T47D (cell line): ENCODE measurements around a stretch of chr1.

GRCh38 chr1:11262000-11262361 is 370 bp downstream of the MTOR start:
- RRBS = under 1% methylated on average over 13 of the region's 21 CpGs

DNA sequence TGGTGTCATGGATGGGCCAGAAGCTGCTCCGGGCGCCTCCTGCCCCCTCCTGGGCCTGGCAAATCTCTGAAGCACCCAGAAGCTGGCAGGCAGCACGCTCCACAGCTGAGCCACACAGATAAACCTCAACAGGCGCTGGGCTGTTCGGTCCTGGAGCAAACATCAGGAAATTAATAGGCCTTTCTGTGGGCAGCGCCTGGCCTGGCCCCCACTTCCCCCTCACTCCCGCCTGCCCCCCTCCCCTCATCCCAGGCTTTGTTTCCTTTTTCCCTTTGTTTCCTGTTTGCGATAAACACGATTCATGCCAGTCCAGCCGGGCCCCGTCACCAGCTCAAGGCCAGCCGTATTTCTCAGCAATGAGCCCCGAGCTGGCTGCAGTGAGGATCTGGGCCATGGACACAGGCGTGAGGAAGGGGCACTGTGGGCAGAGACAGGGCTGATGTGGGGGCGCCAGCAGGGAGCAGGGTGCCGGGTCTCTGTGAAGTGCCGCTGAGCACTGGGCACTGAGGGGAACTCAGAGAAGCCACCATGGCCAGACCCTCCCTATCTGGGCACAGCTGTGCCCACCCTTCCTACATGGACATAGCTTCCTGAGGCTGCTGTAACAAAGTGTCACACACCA is 20.0 kb upstream of the DISP3 start:
- RRBS = no CpG with 5 or more reads among the region's 17 CpGs

DNA sequence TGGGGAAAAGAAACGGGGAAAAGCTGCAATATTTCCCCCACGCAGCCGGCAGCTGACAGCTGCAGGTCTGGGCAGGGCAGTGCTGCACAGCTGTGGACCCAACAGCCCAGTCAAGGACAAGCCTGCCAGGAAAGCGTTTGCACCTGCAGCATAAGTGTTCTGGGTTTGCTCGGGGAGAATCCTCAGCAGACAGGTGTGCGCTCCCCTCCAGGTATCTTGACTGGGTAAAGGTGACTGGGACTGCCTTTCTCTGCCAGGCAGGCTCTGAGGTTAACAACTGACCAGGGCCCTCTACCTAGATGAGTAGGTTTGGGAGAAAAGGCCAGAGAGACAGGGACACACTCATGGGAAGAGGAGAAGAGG is 53.3 kb downstream of the FBXO2 start:
- RRBS = no CpG with 5 or more reads among the region's 6 CpGs

DNA sequence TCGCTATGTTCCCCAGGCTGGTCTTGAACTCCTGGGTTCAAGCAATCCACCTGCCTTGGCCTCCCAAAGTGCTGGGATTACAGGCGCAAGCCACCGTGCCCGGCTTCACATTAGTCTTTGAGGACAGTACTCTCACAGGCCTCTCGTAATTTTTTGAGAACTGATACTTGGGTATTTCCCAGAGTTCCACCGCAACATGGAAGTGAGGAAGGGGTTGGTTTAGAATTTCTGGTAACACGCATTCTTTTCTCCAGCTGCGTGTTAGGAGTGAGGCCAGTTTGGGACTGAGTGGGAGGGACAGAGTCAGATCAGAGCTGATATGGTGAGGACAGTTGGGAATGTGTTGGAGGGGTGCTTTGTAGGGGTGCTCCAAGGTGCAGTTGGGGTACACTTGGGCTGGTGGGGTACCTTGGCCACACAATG is 6.7 kb downstream of the FBXO6 start:
- RRBS = no CpG with 5 or more reads among the region's 8 CpGs

DNA sequence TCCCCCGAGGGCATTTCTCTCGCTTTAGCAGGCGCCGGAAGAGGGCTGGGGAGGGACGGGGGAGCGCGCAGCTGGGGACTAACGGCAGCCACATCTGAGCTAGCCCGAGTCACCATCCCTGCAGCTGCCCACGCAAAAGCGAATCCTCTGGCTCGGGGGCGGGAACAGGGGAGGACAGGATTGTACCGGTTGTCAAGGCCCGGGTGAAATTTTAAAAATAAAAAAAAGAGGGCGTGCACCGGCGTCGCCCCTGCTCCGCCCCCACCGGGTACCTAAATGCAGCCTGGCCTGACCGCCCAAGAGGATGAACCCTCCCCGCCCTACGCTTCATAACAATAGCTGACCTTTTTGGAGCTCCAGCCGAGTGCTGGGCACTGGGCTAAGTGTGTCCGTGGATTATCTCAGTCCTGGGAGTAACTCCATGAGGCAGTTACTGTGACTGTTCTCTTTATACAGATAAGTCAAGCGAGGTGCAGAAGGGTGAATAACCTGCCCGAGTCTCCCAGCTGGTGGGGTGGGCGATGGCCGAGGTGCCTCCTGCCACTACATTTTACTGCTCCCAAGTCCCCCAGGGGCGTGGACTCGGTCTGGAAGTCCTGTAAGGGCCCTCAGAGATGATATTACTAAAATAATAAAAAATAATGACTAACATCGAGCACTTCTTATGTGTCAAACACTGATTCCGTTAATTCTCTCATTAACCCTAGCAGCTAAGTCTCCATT is 607 bp upstream of the MAD2L2 start:
- RRBS = no CpG with 5 or more reads among the region's 34 CpGs

GRCh38 chr1:11693209-11693724 is 1.8 kb downstream of the DRAXIN start:
- RRBS = no CpG with 5 or more reads among the region's 9 CpGs

DNA sequence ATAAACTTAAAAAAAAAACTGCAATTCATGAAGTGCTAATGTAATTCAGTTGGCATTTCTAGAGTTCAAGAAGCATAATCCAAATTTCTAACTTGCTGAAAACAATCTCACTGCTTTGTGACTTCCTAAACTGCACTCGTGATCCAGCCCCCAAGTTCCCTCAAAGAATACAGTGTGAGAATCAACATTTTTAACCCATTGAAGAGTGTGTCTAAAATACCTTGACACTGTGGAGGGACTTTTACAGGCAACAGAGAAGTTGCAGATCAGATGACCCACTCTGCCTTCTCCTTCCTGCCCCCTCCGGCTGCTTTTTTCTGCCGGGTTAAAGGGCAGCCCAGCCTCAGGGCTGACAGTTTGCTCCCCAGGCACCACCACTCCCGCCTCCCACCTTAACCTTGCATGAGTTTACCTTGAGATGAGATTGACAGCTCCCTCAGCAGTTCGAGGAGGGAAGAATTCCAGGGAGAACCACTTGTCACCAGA is 3.3 kb downstream of the MTHFR start:
- RRBS = no CpG with 5 or more reads among the region's 5 CpGs

DNA sequence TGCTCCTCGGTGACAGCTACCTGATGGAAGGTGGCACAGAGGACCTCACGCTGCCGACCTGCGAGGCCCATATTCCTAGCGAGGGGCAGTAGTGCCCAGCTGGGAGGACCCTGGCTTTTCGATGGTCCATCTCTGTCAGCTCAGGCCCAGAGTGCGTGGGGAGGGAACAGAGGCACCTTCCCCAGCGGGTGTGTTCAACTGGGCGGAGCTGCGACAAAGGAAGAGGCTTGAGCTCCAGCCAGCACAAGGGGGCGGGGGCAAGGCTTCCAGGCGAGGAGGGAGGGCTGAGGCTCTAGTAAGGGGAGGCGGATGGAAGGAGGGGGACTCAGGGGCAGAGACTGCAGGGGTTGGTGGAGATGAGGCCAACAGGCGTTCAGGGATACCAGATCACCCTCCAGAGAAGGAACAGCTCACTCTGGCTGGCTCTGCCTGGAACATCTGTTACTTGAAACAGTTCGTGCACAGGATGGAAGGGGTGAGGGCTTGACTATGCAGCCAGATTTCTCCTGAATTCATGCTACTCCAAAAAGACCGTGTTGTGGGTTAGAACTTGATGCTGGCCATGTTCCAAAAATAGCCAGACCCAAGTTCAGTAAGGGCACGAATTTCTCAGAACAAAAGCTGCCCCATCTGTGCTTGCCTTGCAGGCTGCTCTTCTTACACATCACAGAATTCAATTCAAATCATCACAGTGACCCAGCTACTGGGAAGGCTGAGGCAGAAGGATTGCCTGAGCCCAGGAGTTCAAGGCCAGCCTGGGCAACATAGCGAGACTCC is 2.2 kb downstream of the MTHFR start:
- RRBS = no CpG with 5 or more reads among the region's 18 CpGs

GRCh38 chr1:11845265-11845700 is 2.3 kb downstream of the NPPA start:
- RRBS = no CpG with 5 or more reads among the region's 4 CpGs

DNA sequence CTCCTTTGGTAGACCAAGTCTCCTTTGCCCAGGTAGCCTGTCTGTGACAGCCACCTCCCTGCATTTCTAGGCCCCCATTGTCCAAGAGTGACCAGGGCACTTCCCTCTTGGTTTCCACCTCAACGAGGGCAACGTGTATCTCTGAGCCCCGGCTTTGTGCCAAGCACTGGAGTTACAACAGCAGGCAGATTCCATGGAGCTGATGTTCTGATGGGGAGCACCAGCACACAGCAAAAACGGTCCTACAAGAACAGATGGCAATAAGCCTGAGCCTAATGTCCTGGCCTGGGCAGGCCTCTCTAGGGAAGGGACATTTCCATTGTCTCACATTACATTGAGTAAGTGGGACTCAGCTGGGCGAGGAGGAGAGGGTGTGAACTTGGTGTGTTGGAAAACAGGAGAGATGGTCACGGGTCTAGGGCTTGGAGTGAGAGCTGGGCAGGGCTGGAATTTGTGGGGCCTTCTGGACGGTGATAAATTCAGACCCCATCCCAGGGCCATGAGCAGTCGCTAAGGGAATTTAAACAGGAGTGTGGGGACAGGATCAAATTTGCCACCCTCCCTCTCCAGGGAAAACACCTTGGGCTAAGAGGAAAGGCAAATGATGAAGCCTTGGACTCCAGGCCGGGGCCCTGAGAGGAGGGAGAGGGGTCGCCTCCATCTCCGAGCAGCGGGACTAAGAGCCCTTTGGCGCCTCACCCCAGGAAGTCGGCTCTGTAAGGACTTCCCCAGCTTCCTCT is 27.3 kb upstream of the NPPB start:
- RRBS = no CpG with 5 or more reads among the region's 14 CpGs

- RRBS = 2% methylated on average over 4 of the region's 10 CpGs
Observed at GRCh38 chr1:11908915-11909144, 17.4 kb downstream of the KIAA2013 start.

DNA sequence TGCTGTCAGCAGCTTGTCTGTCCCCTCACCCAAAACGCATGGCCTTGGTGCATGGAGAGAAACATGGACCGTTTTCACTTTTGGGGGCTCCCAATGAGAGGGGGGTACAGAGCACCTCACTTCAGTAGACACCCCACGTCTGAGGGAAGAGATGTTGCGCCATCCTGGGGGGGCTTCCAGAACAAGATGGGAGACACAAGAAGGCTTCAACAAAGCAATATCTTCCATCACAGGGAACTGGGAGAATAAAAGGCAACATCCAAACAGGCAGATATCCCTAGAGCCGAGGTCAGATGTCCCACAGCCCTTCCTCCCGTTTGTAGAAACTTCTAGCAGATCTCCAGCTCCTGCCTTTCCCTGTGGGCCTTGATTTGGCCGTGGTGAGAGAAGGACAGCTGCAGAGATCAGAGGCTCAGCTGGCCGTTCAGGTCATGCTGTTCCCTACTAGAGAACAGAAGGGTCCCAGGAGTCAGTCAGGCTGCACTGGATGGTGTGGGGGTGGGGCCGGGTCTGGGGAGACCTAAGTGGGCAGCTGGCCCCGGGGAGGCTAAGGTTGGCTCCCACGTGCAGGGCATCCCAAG is 4.3 kb downstream of the PLOD1 start:
- RRBS = no CpG with 5 or more reads among the region's 11 CpGs

GRCh38 chr1:11980547-11981001 is 330 bp downstream of the MFN2 start:
- RRBS = 1% methylated on average over 6 of the region's 25 CpGs

DNA sequence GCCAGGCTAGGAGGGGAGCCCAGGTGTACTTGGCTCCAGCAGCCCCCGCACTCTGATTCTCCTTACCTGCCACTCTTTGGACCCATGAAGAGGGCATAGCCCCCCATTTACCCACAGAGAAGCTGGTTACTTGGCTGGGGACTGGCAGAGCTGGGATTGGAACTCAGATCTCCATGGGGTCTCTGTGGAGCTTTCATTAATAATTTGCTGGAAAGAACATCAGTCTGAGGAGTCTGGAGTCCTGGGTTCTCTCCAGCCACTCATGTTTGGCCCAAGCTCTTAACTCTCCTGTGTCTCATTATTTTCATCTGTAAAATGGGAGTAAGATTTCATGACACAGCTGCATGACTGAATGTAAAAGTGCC is 8.9 kb upstream of the MIIP start:
- RRBS = no CpG with 5 or more reads among the region's 1 CpG

DNA sequence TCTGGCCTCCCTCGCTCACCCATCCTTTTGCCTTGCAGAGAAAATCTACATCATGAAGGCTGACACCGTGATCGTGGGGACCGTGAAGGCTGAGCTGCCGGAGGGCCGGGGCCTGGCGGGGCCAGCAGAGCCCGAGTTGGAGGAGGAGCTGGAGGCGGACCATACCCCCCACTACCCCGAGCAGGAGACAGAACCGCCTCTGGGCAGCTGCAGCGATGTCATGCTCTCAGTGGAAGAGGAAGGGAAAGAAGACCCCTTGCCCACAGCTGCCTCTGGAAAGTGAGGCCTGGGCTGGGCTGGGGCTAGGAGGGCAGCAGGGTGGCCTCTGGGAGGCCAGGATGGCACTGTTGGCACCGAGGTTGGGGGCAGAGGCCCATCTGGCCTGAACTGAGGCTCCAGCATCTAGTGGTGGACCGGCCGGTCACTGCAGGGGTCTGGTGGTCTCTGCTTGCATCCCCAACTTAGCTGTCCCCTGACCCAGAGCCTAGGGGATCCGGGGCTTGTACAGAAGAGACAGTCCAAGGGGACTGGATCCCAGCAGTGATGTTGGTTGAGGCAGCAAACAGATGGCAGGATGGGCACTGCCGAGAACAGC is 24.4 kb upstream of the TNFRSF1B start:
- RRBS = 95% methylated on average over 1 of the region's 17 CpGs

DNA sequence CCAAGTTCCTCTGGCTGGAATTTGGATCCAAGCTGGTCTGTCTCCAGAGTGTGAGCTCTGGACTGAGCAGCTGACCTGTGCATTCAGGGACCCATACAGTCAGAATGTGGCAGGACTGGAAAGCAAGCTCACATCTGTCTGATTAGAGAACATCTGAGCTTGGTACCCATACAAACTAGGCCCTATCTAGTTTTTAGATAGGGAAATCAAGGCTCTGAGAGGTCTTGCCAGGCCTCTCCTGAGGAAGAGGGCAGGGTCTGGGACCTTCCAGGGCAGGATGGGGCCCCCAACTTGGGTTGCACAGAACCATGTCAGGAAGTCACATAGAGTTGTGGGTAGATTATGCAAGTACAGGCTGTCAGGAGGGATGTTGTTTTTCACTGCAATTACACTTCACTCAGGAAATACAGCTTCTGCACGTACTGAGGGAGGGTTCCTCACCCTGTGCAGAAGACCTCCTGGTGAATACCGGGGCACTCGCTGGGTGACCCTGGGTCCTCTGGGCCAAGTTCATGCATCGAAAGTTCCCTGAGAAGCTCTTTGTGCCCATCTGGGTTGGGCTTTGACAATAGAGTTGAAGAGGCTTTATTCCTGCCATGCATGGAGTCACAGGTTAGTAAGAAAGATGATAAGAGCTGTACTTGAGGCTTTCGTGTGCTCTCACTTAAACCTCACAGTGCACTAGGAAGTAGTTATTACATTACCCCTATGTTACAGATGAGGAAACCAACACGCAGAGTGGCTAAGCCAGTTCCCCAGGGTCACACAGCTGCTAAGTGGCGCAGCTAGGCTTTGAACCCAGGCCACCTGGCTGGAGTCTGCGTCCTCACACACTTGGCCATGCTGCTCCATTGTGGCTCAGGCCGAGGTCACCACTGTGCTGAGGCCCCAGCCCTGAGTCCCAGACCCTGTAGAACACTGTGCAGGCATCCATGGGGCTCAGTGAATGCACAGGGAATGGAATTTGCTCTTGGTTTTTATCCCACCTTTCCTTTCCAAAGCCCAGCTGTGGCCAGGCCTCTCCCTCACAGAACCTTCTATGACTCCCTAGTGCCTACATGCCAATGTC is 16.2 kb upstream of the TNFRSF1B start:
- RRBS = no CpG with 5 or more reads among the region's 9 CpGs

- RRBS = no CpG with 5 or more reads among the region's 2 CpGs
Observed at GRCh38 chr1:12172412-12172855, 5.6 kb downstream of the TNFRSF1B start.

DNA sequence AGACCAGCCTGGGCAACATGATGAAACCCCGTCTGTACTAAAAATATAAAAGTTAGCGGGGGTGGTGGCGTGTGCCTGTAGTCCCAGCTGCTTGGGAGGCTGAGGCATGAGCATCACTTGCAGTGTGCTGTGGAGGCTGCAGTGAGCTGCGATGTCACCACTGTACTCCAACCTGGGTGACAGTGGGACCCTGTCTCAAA is 8.0 kb downstream of the VPS13D start:
- RRBS = no CpG with 5 or more reads among the region's 4 CpGs

- RRBS = no CpG with 5 or more reads among the region's 4 CpGs
Observed at GRCh38 chr1:12457530-12457955, 160.5 kb downstream of the DHRS3 start.

DNA sequence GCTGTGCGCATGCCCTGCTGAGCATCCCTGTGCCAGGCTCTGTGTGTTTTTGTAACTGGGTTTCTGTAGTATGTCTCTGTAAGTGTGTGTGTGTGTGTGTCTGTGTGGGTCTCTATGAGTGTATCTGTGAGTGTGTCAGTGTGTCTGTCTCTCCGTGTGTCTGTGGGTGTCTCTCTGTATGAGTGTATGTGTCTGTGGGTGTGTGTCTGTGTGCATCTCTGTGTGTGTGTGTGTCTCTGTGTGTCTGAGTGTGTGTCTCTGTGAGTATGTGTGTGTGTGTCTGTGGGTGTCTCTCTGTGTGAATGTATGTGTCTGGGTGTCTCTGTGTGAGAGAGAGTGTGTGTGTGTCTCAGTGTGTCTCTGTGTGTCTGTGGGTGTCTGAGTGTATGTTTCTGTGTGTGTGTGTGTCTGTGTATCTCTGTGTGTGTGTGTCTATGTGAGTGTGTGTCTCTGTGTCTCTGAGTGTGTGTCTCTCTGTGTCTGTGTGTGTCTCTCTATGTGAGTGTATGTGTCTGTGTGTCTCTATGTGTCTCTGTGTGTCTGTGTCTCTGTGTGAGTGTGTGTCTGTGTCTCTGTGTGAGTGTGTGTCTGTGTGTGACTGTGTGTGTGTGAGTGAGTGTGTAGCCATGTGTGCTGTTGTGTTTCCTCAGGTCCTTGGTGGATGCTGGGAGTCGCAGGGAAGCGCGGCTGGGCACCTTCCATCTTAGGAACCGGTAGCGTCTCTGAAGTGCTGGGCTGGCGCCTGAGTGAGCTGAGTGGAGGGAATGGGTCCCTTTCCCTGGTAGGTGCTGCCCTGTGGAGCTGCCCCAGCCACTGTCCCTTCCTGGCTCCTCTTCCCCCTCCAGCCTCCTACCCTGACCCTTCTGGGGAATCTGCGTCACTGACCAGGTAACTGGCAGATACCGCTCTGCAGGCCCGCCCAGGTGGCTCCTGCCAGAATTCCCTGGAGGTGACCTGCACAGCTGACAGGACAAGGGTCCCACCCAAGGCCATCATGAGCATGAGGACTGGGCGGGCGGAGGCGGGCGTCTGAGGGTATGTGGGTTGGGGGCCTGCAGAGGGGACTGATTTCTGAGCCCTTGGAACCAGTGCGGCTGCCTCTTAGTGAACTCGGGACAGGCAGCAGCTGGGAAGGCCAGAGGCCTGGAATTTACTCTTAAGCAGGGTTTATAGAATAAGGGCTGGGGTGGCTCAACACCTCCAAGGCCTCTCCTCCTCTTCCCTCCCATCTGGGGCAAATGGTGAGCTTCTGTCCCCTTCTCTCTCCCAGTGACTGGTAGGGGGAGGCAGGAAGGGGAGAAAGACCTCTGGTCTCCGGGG is 32.8 kb downstream of the DHRS3 start:
- RRBS = no CpG with 5 or more reads among the region's 18 CpGs